ENCODE measurements around the genes STKLD1, SARDH and RXRA.

- PRO-cap, result no peak
Measured at GRCh38 chr9:133282458-133282857, 53.5 kb downstream of the SURF6 start.

- PRO-cap, result bidirectional peak, plus-strand start at chr9:133348611, minus-strand start at chr9:133348610; bidirectional peak, plus-strand start at chr9:133348642, minus-strand start at chr9:133348640; bidirectional peak, plus-strand start at chr9:133349075, minus-strand start at chr9:133348774
Measured at GRCh38 chr9:133348515-133349253, 666 bp downstream of the RPL7A start.

- PRO-cap, result bidirectional peak, plus-strand start at chr9:133376366, minus-strand start at chr9:133376060
Measured at GRCh38 chr9:133375790-133376754, at the start of gene STKLD1. STKLD1 (plus strand) TSS chr9:133376366.

GRCh38 chr9:133406071-133406562, 11.7 kb downstream of the REXO4 start:
- PRO-cap, result no peak

DNA sequence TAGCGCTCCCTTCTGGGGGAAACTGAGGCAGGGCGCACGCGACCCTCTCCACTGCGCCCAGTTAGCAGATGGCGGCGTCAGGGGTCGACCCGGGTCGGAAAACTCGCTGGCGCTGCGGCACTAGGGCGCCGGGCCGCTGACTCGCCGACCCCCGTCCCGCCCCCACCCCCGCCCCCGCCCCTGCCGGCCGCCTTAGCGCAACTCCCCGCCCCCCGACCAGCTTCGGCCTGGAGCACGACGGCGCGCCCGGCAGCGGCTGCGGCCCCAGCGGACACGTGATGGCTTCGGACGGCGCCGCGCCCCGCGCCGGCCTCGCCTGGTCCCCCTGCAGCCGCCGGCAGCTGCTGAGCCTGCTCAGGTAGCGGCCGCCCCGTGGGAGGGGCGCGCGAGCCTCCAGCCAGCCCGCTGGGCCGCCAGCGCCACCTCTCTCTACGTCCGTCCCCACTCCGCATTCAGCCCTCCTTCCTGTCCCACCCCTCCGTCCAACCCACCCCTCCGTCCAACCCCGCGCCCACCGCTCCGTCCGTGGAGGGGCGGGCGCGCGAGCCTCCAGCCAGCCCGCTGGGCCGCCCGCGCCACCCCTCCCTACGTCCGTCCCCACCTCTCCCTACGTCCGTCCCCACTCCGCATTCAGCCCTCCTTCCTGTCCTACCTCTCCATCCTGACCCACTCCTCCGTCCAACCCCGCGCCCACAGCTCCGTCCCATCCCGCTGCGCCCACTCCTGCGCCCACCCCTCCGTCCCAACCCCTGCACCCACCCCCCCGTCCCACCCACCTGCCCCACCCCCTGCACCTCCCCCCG, 6.4 kb downstream of the ADAMTS13 start:
- PRO-cap, result bidirectional peak, plus-strand start at position 219 of the sequence, minus-strand start at position 122 of the sequence; bidirectional peak, plus-strand start at position 627 of the sequence, minus-strand start at position 318 of the sequence

GRCh38 chr9:133545393-133546201, 11.1 kb downstream of the ADAMTSL2 start:
- PRO-cap, result no peak

- PRO-cap, result no peak
Measured at GRCh38 chr9:133560198-133560829, 25.8 kb downstream of the ADAMTSL2 start.

DNA sequence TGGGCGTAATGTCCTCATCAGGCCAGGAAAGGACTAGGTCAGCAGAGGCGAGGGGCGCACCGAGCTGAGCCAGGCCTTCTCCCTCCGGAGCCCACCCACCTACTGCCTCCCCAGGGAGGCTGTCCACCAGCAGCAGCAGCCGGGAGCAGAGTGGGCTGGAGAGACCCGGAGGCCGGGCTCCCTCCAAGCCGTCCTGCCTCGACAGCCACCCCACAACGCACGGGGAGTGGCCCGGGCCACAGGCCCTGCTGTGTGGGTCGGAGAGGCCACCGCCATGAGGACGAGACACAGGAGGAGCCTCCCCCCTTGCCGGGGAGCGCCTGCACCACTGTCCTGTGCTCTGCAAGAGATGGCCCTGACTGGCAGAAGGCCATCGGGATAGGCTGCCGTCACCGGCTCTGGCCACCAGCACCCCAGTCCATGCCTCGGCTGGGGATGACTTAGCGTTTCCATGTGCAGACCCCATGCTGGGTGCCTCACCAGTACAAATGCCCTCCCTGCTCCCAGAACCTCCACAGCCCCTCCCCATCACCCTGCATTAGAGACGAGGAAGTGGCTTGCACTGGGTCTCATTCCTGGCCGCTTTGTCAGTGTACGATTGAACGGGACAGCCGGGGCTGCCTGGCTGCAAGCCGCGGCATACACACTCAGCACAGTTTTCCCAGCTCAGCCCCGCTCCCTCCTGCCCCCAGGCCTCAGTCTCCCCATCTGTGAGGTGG, 26.4 kb downstream of the SARDH start:
- PRO-cap, result no peak

GRCh38 chr9:133737979-133739108, at the start of gene SARDH:
SARDH (minus strand) TSS chr9:133738352.
- PRO-cap, result bidirectional peak, plus-strand start at chr9:133738451, minus-strand start at chr9:133738351

DNA sequence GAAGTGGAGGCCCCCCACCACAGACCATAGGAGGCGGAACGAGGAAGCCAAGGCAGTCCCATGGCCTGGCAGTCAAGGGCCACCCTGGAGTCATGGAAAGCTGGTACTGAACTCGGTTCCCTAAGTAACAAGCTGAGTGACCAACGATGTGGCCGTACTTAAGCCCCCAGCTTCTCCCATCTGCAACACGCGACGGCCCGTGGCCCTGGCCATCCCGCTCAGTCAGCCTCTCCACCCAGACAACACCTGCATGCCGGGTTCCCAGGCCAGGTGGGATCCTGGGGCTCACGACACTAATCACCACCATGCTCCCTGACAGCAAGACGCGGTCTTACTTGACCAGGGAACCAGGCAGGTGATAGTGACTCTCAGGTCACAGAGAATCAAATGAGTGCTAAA, 17.0 kb downstream of the BRD3 start:
- PRO-cap, result no peak

DNA sequence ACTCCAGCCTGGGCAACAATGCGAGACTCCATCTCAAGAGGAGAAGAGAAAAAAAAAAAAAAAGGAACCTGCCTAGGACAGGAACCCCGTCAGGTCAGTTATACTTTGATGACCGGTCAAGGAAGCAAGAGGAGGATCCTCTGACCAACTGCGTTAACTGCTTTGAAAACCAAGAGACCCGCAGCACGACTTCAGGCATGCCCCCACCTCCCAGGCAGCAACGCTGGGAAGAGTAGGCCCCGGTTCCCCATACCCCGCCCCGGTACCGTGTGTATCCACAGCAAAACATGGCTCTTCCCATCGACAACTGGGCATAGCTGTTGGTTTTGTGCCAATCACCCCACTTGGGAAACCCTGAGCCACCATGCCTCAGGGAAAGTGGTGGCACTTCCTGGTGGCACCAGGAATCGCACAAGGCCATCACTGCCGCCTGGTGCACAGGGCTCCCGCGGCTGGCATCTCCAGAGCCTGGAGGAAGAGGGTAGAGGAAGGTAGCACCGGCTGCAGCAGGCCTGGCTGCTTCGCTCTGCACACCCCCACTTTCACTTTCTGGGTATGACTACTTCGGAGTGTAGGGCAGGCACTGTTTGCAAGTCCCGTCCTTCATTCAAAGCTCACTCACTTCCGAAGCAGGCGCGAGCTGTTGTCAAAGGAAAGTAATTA, 2.3 kb downstream of the BRD3 start:
- PRO-cap, result no peak

- PRO-cap, result no peak
Measured at GRCh38 chr9:134138109-134138498, 2.2 kb downstream of the WDR5 start.

DNA sequence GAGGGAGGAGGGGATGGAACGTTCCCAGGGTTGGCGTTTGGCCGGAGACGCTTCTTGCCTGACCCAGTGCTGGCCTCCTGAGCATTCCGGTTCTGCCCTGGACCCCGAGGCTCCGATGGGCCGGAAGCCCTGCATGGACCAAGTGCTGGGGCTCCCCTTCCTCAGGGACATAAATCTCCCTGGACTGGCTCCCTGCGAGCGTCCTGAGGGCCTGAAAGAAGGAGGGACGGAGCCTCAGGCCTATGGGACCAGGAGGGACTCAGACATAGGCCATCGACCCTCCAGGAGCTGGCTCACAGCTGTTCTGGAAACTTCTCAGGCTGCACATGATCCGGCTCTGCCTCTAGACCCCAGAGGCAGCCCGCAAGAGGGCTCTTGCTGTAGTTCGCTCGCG, 36.6 kb downstream of the WDR5 start:
- PRO-cap, result no peak

- PRO-cap, result no peak
Measured at GRCh38 chr9:134215591-134216341, 79.9 kb downstream of the WDR5 start.

DNA sequence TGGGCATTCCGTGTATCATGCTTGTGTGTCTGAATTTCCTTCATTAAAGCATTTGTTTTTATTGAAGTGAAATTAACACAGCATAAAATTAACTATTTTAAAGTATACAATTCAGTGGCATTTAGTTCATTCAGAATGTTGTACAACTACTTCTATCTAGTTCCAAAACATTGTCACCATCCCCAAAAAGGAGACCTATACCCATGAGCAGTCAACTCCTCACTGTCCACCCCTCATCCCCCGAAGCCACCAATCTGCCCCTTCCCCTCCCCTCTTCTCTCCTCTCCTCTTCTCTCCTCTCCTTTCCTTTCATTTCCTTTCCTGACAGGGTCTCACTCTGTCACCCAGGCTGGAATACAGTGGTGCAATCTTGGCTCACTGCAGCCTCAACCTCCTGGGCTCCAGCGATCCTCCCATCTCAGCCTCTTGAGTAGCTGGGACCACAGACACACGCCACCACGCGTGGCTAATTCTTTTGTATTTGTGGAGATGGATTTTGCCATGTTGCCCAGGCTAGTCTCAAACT, 86.7 kb downstream of the WDR5 start:
- PRO-cap, result no peak

DNA sequence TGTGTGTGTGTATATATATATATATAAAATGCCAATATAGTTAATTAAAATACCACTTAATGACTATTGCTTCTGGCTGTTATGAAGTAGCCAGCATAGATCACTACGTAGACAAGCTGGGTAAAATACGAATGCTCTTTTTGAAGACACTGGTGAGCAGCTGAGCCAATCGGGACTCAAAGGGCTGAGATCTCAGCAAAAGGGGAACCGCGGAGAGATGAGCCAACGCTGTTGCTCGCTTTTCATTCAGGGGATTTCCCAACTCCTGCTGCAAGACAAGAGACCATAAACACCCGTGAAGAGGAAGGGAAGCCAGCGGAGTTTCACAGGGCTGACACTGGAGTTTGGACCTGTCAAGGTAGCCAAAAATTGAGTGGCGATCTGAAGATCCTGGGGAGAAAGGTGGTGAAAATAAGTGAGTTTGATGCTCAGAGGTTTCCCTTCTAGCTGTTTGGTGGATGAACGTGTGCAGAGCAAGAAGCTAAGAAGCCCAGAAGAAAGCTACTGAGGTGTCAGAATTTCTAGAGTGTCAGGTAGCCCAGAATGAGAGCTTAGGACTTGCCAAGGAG, 82.4 kb upstream of the RXRA start:
- PRO-cap, result no peak

- PRO-cap, result no peak
Measured at GRCh38 chr9:134323247-134323461, 3.1 kb upstream of the RXRA start.

DNA sequence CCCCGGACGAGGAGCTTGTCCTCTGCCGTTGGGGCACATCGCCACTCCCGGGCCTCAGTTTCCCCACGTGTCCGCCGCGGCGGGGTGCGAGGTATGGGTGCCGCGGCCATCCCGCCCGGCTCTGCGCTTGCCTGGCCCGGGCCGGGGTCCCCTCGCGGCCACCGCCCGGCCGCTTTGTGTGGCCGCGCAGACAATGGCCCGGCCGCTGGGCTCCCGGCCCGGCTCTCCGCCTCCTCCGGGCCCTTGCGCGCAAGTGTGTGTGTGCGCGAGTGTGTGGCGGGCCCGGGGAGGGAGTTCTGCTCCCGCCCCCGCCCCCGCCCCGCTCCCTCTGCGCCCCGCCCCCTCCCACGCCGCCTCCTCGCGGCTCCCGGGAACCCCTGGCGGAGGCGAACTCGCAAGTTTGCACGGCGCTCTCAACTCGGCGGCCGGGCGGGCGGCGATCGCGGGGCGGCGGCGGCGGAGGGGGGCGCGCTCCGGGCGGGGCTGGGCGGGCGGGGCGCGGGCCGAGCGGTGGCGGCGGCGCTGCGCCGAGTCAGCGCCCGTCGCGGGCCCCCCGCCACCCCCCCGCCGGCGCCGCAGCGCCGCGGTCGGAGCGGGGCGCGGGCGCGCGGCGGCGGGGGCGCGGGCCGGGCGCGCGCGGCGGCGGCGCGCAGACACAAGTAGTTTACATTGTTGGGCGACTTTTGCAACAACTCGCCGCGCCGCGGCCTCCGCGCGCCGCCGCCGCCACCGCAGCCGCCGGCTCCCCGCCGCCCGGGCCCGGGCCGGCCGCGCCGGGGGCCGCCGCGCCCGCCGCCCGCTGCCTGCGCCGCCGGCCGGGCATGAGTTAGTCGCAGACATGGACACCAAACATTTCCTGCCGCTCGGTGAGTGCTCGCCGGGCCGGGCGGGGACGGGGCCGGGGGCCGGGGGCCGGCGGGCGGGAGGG, at the start of gene RXRA:
RXRA (plus strand) TSS at position 662 of the 928 bp plus-strand sequence.
- PRO-cap, result bidirectional peak, plus-strand start at position 398 of the sequence, minus-strand start at position 263 of the sequence; bidirectional peak, plus-strand start at position 691 of the sequence, minus-strand start at position 589 of the sequence

DNA sequence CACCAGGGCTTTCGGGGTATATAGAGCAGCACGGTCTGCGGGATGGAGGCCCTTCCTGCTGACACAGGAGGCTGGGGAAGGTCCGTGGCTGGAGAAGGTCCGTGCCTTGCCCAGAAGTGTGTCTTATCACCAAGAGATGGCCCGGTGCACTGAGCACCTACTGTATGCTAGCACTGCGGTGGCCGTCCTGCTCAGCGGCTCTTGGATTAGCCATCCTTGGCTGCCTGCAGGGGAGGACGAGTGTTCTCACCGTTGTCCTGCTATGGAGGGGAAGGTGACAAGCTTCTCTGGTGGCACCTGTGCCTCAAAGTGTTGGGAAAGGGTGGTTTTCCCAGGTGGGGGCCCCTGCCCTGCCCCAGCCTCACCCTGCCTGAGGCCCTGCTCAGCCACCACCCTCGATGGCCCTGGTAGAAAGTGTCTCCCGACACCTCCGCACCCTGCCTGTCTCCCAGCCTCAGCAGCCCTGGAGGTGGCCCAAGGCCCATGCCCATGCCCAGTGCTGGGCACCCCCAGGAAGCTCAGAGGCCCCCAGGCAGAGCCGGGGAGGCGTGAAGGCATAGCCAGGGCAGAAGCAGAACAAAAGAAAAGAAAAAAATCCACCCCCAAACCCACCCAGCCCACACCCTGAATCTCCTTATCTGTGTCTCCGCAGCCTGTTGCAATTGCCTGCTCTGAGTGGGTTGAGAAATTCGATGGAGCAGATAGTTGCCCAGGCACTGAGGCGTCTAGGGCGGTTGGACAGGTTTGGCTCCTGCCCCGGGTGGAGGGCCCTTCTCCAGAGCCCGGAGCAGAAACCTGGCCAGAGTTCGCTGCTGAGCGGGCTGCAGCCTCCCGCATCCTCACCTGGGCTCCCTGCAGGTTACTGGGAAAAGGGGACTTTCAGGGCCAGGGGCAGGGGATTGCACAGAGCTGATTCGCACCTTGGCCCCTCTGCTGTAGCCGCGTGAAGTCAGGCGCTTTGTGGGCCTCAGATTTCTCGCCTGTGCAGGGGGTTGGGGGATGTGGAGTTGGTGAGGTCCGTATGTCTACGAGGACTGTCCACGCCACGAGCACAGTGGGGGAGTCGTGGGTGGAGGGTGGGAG, 30.6 kb downstream of the RXRA start:
- PRO-cap, result no peak

GRCh38 chr9:134357560-134358458, 31.6 kb downstream of the RXRA start:
- PRO-cap, result no peak

Measured in H9 (cell line).